ENCODE measurements around the genes SCYGR7 and SP100.

DNA sequence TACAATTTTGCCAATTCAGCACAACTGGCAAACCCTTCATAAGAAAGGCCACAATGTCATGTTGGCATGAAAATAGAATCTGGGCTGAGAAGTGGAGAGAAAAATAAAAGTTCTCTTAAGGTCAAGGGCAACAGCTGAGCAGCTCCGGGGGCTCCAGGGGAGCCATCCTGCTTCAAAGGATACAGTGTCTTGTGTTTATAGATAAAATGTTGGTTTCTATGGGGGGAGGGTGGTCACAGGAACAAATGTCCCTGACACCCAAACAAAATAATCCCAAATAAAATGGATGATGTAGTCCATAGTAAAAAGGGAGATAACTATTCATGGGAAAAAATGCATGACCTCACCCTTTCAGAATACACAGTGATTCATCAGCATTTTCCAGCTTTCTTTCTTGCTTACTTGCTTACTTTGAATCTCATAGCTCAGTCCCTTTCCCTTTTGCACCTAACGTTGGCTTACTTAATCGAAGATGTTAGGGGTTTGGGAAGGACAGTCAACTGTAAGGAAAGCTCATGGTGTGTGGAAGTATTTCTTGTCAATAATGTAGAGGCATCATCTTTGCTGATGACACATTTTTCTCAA, 495.0 kb downstream of the NYAP2 start:
- PRO-cap, 2 experiments, result no peak in any of the 2 experiments

DNA sequence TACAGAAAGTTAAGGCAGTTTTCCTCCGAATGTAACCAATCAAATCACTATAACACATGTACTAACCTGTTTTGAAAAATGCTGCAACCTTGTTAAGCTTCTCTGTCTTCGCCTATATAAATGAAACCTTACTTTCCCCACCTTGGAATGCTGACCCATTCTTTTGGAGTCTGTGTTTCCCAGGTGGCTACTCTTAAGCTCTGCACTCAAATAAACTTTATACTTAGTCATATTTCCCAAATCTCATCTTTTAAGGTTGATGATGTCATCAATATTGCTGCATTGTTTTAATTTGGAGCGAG, 662.3 kb downstream of the IRS1 start:
- PRO-cap, 2 experiments, result no peak in any of the 2 experiments

- PRO-cap, 2 experiments, result no peak in any of the 2 experiments
Measured at GRCh38 chr2:226583535-226584178, 216.0 kb downstream of the IRS1 start.

DNA sequence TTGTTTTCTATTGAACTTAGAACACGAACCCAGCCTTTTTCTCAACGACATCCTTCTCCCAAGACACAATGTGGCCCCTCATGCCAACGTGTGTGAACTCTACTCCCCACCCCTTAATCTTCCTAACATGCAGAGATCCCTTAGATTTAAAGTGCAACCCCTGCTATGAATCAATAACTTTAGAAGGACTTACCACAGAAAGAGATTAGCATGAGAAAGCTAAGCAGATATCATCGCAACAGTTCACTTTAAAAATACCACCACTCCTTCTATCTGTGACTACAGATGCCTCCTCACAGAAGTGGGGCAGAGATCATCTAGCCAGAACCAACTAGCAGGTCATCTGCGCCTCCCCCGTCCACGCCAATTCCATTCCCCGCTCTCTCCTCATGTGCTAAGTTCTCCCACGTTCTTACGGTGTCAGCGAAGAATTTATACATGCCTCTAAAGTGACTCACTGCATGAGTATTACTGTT, 138.0 kb downstream of the IRS1 start:
- PRO-cap, 2 experiments, result no peak in any of the 2 experiments

DNA sequence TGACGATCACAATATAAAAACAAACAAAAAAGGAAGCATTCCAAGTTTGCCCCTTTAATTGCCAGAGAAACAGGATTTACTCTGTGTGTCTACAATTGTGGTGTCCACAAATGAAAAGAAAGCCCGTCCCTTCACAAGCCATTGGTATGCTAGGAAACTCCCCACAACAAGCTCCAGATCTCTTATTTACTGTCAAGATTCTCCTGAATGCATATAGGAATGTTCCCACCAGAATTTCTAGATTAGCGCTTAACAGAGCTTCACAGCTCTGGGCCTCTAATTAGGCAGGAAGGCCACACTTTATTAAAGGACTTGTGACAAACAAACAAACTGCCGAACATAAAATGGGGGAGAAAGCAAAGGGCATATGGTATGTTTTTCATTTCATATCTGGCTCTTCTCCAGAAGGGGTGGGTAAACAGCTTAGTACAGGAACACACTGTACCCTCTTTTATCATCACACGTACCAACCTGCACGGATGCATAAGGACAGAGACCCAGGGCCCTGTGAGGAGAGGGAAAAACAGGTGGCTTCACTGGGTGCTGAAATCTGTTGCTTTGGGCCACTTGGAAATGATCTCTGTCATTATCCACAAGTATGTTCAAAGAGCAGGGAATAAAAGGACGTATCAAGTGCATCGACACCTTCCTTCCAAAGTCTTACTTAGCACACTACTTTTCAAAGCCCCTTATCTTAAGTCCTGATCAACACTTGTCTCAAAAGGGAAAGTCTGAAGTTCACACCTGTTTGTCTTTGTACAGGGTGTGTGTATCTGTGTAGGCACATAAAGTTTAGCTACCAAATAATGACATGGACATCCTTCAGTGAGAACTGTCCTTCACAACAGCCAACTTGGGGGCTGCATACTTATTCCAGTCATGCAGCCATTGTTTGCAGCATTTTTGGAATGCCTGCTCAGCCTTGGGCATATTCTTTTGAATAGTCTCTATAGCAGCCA, 60.8 kb downstream of the IRS1 start:
- PRO-cap, 2 experiments, result no peak in any of the 2 experiments

DNA sequence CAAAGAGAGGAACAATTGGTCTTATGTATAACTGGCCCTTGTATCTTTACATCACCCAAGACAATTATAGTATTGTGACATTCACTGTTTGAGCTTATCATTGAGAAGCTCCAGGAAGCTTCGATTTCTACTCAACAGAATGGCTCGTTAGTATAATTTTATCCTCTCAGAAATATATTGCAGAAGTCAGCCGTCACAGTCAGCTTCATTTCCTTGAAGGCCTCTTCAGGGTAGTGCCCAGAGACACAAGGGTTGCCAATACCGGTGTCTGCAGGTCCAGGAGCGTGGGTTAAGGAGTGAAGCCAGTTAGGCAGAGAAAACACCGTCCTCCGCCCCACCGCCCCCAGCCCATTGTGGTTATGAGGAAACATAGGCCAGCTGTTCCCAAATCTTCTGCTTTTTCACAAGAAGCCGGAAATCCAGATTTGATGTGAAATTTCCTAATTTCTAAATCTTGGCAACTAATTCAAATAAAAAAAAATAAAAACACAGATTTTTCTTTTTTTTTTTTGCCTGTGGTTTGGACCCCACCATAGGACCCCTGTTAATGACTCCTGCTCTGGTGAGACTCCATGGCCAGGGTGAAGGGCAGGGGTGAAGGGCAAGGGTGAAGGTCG, 28.4 kb upstream of the SCYGR1 start:
- PRO-cap, 2 experiments, result no peak in any of the 2 experiments

- PRO-cap, 2 experiments, result no peak in any of the 2 experiments
Measured at GRCh38 chr2:227560322-227561120, 38.2 kb upstream of the SCYGR2 start.

DNA sequence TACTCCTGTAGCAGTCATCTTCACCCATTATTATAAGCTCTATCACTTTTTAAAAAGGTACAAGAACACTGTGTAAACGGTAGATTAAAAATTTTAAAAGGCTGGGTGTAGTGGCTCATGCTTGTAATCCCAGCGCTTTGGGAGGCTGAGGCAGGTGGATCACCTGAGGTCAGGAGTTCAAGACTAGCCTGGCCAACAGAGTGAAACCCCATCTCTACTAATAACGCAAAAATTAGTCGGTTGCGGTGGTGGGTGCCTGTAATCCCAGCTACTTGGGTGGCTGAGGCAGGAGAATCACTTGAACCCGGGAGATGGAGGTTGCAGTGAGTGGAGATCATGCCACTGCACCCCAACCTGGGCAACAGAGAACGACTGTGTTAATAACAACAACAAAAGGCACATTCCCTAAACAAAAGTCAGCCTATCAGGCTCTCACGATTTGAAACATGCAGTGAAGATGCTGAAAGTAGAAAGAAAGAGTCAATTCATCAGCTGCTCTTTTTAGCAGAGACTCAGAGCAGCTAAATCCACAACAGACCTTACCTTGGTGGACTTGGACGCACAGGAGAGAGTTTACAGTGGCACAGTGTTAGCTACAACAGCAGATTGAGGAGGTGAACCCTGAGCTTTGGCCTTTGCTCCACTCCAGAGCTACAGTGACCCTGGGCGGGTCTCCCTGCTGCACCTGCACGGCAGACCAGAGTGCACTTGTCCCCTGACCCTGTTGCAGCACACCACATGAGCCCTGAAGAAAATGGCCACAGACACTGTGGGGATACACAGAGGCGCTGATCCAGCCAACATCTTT, 11.2 kb downstream of the SLC19A3 start:
- PRO-cap, 2 experiments, result no peak in any of the 2 experiments

- PRO-cap, 2 experiments, result no peak in any of the 2 experiments
Measured at GRCh38 chr2:227728041-227728426, at the start of gene SCYGR7. TSS of gene SCYGR7 (plus strand) at chr2:227728335.

DNA sequence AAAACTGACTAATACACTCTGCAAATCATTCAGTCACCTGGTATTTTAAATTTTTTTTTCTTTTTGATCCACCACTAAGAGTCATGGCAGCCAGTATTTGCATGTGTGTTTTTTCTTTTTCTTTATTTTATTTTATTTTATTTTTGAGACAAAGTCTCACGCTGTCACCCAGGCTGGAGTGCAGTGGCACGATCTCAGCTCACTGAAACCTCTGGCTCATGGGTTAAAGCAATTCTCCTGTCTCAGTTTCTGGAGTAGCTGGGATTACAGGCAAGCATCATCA, 81.8 kb downstream of the DAW1 start:
- PRO-cap, 2 experiments, result no peak in any of the 2 experiments

- PRO-cap, 2 experiments, result no peak in any of the 2 experiments
Measured at GRCh38 chr2:229180598-229181216, 90.4 kb downstream of the PID1 start.

- PRO-cap, 2 experiments, result no peak in any of the 2 experiments
Measured at GRCh38 chr2:229268655-229269247, 2.3 kb downstream of the PID1 start.

- PRO-cap, 2 experiments, result no peak in any of the 2 experiments
Measured at GRCh38 chr2:229796514-229796987, 82.2 kb upstream of the DNER start.

- PRO-cap, 2 experiments, result no peak in any of the 2 experiments
Measured at GRCh38 chr2:229902431-229902931, 19.3 kb downstream of the TRIP12 start.

DNA sequence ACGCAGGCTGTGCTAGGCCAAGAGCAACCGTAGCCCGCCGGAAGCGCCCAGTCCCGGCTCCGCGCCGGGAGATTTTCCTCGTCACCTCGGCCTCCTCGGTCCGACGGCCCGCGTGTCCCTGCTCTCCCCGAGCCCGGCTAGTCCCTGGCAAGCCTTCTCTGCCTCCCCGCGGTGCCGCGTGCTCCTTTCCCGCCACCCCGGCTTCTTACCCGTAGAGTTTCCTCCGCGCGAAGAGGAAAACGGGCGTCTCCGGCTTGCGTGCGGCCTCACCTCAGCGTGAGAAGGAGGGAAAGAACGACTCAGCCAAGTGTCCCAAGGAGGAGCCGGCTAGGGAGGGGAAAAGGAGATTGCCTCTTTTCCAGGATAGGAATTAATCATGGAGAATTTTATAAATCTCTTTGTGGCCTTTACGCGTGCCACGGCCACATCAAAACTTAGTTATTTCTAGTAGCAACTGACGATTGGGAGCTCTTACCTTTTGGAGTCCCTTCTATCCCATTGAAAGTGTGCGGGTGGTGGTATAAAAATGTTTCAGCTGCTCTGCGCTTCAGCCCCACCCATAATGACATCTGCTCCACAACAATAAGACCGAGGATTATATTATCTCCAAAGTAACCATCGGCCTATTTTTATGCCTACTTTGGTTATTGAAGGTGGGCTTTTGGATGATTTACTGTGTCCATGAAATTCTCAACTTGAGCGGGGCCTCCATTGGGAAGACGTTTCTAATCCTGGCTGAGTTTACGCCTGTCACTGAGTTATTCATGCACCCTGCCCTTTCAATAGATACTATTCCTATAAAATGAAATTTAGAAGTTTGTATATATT, 584 bp downstream of the FBXO36 start:
- PRO-cap, 2 experiments, result peak in 2 of 2 experiments; most common plus-strand start position 50 of the sequence (in 2)

GRCh38 chr2:230142826-230143054, 74.0 kb upstream of the SLC16A14 start:
- PRO-cap, 2 experiments, result no peak in any of the 2 experiments

GRCh38 chr2:230341766-230342248, 14.8 kb downstream of the SP140L start:
- PRO-cap, 2 experiments, result no peak in any of the 2 experiments

- PRO-cap, 2 experiments, result peak in 2 of 2 experiments; most common plus-strand start chr2:230416220 (in 2); most common minus-strand start chr2:230416124 (in 1)
Measured at GRCh38 chr2:230415713-230416847, at the start of gene SP100. TSS of gene SP100 (plus strand) at chr2:230416201.

GRCh38 chr2:230457414-230458045, 41.5 kb downstream of the SP100 start:
- PRO-cap, 2 experiments, result no peak in any of the 2 experiments

DNA sequence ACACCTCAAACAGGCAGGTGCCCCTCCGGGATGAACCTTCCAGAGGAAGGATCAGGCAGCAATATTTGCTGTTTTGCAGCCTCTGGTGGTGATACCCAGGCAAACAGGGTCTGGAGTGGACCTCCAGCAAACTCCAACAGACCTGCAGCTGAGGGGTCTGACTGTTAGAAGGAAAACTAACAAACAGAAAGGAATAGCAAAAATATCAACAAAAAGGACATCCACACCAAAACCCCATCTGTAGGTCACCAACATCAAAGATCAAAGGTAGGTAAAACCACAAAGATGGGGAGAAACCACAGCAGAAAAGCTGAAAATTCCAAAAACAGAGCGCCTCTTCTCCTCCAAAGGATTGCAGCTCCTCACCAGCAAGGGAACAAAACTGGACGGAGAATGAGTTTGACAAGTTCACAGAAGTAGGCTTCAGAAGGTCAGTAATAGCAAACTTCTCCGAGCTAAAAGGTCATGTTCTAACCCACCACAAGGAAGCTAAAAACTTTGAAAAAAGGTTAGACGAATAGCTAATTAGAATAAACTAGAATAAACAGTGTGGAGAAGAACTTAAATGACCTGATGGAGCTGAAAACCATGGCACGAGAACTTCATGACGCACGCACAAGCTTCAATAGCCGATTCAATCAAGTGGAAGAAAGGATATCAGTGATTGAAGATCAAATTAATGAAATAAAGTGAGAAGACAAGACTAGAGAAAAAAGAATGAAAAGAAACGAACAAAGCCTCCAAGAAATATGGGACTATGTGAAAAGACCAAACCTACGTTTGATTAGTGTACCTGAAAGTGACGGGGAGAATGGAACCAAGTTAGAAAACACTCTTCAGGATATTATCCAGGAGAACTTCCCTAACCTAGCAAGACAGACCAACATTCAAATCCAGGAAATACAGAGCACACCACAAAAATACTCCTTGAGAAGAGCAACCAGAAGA, 110.4 kb downstream of the SP100 start:
- PRO-cap, 2 experiments, result no peak in any of the 2 experiments

Data from cytotoxic T cell (primary cell).